Colon Carcinoma Metastatic in the Lung (tissue), 2 donors: ENCODE measurements around a stretch of chr20.

DNA sequence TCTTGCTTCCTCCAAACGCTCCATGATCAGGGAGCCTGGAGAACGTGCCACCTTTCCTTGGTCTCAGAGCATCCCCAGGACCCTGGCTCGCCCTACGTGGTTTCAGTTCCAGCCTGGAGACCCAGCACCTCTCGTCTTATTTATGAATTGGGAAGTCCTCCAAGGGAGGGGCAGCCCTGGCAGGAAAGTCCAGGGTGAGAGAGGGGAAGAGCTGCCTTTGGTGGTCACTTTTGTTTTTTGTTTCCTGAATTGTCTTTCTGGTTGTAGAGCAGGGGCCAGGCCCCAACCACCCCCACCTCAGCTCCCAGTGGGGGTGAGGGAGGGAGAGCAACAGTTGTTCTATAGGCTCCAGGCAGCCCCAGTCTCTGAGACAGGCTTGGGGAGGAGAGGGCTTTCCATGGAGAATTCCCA, 12.9 kb downstream of the RASSF2 start:
- PRO-cap, 2 experiments: no peak in any of the 2 experiments

DNA sequence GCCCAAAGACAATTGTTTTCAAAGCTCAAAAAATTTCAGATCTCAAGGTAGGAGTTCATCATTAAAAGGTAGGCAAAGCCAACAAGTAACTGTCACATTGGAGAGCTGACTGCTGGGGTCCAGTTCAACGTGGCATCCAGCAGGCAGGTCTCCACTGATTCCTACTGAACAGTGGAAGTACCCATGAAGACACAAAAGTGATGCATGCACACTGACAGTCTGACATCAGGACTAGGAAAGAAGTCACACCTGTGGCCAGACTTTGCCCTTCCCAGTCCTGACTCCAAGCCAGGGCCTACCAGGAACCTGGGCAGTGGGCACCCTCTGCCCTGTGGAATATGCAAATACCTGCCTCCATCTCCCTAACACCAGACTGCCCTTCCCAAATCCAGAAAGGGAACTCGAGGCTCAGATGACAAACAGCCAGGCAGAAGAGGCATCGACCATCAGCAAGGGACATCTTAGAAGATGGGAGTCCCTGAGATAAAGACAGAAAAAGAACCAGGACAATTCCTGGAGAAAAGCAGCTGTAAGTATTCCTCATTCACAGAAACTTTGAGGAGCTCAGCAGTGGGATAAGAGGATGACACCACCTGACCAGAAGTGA, 50.9 kb downstream of the SLC23A2 start:
- PRO-cap, 2 experiments: no peak in any of the 2 experiments

DNA sequence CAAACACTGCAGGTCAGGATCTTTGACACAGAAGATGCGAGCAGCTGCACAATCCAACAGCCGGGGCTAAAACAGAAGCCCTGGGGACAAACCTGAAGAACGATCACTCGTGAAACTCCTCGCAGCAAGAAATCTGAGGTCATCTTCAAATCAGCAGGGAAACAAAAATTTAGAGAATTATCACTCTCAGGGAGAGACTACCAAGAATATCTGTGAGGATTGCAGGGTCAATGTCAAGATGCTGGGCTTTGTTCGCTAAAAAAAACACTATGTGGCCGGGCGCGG, 14.1 kb downstream of the SLC23A2 start:
- PRO-cap, 2 experiments: no peak in any of the 2 experiments

GRCh38 chr20:4989366-4990008, 11.8 kb downstream of the SLC23A2 start:
- PRO-cap, 2 experiments: no peak in any of the 2 experiments

GRCh38 chr20:5080240-5080665, 32.6 kb downstream of the TMEM230 start:
- PRO-cap, 2 experiments: no peak in any of the 2 experiments

GRCh38 chr20:5108464-5108975, 4.4 kb downstream of the TMEM230 start:
- PRO-cap, 2 experiments: no peak in any of the 2 experiments

DNA sequence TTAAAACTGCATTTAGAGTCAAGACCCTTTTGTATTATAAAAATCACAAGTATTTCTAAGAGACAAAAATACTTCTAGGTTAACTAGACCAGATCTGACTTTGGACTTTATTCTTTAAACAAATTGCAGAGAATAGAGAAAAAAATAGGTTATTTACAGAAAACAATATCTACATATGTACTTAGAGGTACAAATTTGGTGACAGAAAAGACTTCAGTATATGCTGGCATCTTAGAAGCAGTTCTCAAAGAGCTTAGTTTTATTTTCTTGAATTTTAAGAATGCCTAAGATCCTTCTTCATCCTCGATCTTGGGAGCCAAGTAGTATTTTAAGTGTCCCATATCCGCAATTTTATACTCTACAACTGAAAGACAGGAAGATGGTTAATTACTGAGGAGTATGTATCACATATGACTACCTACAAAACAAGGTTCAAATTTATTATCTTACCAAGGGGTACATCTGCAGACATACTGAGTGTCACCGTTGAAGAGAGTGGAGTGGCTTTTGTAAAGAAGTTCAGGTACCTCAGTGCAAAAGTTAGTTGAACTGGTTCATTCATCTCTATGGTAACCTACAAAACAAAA, 2.2 kb upstream of the TMEM230 start:
- PRO-cap, 2 experiments: no peak in any of the 2 experiments

- PRO-cap, 2 experiments: peak in 2 of 2 experiments; most common plus-strand start chr20:5120179 (in 2)
Measured at GRCh38 chr20:5120052-5120568, 352 bp upstream of the PCNA start.

GRCh38 chr20:5551632-5552163, 59.1 kb downstream of the GPCPD1 start:
- PRO-cap, 2 experiments: no peak in any of the 2 experiments

GRCh38 chr20:5552736-5553459, 57.9 kb downstream of the GPCPD1 start:
- PRO-cap, 2 experiments: no peak in any of the 2 experiments

DNA sequence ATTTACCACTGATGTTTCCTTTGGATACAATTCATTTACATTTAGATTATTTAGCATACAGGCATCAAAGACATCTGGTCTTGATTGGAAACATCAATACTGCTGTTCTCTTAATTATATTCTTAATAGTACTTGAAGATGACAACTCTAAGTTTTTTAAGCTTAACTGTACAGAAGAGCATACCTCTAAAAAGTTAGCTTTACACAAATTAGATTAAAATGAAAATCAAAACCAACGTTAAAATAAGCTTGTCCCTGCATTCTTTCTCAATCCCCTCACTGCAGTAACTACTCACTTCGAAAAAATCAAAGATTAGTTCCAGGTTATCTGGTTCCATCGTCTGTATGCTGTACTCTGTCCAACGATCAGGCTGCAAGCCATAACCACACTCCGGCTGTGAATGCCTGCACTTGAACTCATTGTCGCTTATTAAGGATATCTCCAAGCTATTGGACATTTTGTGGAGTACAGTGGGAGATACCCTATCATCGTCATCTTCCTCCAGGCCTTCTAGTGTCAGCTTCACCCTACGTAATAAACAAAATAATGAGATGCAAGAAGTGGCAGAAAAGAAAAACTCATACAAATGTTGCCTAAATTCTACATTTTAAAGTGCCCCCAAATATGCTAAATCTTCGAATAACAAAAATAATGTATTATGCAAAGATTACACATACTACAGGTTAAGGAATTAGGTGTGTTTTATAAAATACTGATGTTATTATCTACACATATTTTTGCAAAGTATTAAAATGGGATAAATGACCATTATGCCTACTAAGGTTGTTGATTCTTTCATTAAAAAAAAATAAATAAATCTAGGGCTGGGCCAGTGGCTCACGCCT, 32.5 kb downstream of the GPCPD1 start:
- PRO-cap, 2 experiments: no peak in any of the 2 experiments

DNA sequence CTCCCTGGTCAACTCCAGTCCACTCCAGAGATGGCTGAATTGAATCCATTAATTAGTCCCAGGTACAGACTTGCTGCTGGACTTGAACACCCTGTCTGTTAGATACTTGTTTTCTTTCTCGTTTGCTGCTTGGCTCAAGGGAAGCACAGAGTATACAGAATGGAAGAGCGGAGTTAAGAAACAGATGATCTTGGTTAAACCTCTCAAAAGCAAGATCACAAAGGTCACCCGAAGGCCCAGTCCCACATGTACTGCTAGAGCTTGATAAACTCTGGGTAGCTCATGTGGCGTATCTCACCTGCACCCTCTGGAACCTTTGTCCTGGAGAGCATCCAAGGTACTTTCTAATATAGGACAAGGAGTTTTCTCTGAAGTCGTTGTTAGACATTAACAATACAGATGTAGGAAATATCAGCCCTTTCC, 31.9 kb downstream of the SHLD1 start:
- PRO-cap, 2 experiments: peak in 1 of 2 experiments; most common minus-strand start position 323 of the sequence (in 1)

DNA sequence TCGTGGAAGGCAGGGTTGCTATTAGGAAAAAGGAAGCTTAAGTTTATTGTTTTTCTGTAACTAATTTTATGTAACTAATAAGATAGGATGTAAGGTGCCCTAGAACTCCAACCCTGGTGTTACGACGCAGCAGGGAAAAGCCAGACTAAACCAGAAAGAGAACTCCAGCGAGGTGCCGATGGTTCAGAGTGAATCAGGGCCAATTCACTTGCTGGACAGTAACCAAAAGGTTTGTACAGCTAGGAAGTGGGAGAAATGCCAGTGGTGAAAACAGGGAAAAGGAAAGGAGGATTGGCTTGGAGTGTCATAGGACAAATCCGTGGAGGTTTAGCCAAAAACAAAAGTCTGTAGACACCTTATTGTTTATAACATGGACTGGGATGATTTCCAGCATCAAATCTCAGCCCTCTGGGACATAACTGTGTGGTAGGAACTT, 62.2 kb upstream of the CHGB start:
- PRO-cap, 2 experiments: no peak in any of the 2 experiments

DNA sequence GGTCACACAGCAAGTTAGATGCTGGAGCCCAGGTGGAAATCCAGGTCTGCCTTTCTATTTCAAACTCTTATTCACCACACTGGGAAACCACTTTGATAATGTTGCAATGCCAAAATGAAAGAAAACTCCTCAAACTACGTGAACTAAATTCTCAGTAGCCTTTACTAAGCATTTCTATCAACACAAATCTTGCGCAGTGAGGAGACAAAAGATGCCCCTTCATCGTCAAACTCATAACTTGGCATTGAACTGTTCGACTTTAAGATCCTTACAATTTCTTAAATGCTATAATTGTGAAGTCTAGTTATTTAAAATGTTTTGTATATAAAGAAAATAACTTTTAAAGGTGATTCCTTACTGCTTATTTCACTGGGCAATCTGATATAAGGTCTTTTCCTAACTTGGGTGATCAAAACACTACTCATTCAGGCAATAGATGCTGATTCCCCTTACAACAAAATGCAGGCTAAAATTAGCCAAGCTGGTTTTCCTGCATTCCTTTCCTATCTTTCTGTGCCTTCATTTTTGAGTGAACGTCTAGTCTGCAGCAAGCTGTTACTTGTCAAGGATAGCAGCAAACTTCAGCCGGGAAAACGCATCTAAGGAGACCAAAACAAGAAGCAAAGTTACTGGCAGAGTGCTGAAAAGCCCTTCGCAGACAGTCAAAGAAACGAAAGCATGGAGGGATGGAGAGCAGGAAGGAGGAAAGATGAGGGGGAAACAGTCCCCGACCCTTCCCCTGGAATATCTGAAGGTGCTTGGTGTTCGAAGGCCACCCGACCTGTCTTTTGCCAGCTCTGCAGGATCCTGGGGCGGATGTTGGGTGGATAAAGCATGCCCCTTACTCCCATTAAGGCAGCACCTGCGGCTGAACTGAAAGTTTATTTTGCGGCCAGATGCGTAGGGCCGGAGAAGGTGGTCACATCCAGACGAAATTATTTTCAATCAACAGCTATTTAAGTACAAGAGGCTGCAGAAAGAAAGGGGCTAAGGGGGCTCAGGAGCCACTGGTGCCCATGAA, 813 bp downstream of the FERMT1 start:
- PRO-cap, 2 experiments: peak in 2 of 2 experiments; most common plus-strand start position 522 of the sequence (in 1); most common minus-strand start position 790 of the sequence (in 2)

- PRO-cap, 2 experiments: peak in 1 of 2 experiments; most common minus-strand start chr20:6492626 (in 1)
Measured at GRCh38 chr20:6492436-6493048, 274.9 kb upstream of the BMP2 start.

DNA sequence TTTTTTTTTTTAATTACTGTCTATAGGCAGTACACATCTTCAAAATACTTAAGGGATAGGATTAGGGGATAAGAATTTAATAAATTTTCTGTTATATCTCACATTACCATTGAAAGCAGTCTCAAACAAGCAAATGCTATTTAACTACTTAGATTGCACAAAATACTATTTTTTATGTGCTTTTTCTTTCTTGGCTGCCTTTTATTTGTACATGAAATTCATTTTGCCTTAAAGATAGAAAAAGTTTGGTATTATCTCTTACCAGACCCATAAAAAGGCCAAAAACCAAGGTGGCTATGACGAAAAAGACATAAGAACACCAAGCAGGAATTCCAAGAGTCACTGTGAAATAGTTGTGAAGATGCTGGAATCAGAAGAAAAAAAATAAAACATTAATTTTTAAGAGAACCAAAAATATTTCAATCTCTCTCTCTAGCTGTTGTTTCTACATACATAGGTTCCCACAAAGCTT, 32.5 kb downstream of the TMX4 start:
- PRO-cap, 2 experiments: no peak in any of the 2 experiments

- PRO-cap, 2 experiments: no peak in any of the 2 experiments
Measured at GRCh38 chr20:8238482-8239163, 106.6 kb downstream of the PLCB1 start.

GRCh38 chr20:8933677-8933911, 135.3 kb upstream of the PLCB4 start:
- PRO-cap, 2 experiments: no peak in any of the 2 experiments

DNA sequence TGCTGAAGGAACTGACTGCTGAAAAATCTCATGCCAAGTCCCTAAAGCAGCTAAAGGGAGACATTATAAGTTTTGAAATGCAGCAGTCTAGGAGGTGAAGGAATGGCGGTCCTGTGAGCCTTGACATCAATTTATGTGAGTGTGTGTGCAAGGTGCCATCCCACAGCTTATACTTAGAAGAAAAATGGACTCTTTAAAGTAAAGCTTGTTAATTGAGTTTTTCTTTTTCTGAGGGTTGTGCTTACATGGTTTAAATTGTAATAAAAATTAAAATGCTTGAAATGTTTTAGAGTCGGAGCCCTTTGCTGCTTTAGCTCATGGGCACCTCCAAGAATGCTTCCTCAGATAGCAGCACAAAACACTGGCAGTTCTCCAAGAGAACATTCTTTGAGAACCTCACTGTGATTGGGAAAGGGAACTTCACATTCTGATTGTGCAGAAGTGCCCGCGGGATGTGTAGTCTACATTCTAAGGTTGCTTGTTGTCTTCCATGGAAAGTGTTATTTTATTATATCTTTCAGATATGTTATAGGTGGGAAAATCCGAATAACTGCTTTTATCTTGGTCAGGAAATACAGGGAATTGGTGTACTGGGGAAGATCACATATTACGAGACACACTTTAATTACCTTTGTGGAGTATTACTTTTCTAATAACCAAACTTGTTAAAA, 44.2 kb downstream of the PLCB4 start:
- PRO-cap, 2 experiments: no peak in any of the 2 experiments

- PRO-cap, 2 experiments: no peak in any of the 2 experiments
Measured at GRCh38 chr20:9234628-9235206, 165.8 kb downstream of the PLCB4 start.